GM12878 (cell line): ENCODE measurements around a stretch of chr4.

- RAMPAGE, long total RNA: no peak
- RRBS, 2 experiments: 0 to under 1% methylated on average over 4 of the region's 9 CpGs
CAGE:
- cytosol, long polyA minus RNA: no peak
- cytosol, long polyA plus RNA: no peak
- long polyA plus RNA: no peak
- nucleolus, long total RNA: no peak
- nucleus, long polyA plus RNA: no peak
- nucleus, long total RNA: no peak
These were observed 162 bp downstream of the TBC1D9 start for GRCh38 chr4:140756186-140756259.

DNA sequence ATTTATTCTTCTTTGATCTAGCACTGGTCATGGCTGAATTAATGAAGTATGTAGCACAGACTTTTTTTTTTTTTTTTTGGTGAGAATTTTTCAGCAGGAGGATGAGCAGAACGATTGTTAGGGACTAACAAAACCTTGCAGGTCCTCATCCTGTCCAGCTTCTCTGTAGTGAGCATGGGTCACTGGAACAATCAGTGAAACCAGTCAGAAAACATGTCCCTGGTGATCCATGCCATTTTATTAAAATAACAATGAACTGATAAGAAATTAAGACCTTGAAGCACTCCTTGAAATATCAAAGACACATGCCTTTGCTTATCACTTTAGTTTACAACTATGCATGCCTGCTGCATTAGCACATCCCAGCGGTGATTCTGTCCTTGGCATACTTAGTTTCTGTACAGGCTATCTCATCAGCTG is 150.8 kb downstream of the RNF150 start:
- RAMPAGE, long total RNA: no peak
- RRBS, 2 experiments: no CpG with 5 or more reads among the region's 2 CpGs
CAGE:
- cytosol, long polyA minus RNA: no peak
- cytosol, long polyA plus RNA: no peak
- long polyA plus RNA: no peak
- nucleolus, long total RNA: no peak
- nucleus, long polyA plus RNA: no peak
- nucleus, long total RNA: no peak

- RAMPAGE, long total RNA: no peak
- RRBS, 2 experiments: no CpG with 5 or more reads among the region's 4 CpGs
CAGE:
- cytosol, long polyA minus RNA: no peak
- cytosol, long polyA plus RNA: no peak
- long polyA plus RNA: no peak
- nucleolus, long total RNA: no peak
- nucleus, long polyA plus RNA: no peak
- nucleus, long total RNA: no peak
These were observed 130.7 kb downstream of the RNF150 start for GRCh38 chr4:141002530-141003101.

DNA sequence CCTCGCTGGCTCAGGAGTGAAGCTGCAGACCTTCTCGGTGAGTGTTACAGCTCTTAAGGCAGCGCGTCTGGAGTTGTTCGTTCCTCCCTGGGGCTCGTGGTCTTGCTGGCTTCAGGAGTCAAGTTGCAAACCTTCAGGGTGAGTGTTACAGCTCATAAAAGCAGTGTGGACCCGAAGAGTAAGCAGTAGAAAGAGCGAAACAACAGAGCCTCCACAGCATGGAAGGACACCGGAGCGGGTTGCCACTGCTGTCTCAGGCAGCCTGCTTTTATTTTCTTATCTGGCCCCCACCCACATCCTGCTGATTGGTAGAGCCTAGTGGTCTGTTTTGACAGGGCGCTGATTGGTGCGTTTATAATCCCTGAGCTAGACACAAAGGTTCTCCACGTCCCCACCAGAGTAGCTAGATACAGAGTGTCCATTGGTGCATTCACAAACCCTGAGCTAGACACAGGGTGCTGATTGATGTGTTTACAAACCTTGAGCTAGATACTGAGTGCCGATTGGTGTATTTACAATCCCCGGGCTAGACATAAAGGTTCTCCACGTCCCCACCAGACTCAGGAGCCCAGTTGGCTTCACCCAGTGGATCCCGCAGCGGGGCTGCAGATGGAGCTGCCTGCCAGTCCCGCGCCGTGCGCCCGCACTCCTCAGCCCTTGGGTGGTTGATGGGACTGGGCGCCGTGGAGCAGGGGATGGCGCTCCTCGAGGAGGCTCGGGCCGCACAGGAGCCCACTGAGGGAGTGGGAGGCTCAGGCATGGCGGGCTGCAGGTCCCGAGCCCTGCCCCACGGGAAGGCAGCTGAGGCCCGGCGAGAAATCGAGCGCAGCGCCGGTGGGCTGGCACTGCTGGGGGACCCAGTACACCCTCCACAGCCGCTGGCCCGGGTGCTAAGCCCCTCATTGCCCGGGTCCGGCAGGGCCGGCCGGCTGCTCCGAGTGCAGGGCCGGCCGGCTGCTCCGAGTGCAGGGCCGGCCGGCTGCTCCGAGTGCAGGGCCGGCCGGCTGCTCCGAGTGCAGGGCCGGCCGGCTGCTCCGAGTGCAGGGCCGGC is 112.0 kb downstream of the ZNF330 start:
- RAMPAGE, long total RNA: no peak
- RRBS, 2 experiments: no CpG with 5 or more reads among the region's 58 CpGs
CAGE:
- cytosol, long polyA minus RNA: no peak
- cytosol, long polyA plus RNA: no peak
- long polyA plus RNA: no peak
- nucleolus, long total RNA: no peak
- nucleus, long polyA plus RNA: no peak
- nucleus, long total RNA: no peak

DNA sequence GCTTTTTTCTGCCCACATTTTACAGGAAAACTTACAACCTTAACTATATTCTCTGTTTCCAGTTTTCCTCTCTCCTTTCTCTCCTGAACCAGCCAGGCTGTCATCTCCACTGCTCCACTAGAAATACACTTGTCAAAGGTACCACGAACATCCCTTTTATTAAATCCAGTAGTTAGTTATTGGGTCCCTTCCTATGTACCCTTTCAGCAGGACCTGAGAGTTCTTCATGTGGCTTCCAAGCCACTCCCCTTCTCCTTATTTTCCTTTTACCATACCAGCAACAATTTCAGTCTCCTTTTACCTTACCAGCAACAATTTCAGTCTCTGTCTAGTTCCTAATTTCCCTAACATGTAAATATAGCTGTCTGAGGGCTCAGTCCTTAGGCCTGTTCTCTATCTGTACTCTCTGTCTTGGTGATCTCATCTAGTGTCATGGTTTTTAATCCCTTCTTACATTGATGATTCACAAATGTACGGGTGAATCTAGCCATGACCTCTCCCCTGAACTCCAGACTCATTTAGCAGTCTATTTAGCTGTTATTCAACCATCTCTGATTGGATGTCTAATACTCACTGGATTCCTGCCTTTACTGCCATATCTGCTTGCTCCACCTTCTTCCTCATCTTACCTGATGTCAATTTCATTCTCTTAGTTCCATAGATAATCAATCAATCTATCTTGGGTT is 7.1 kb downstream of the IL15 start:
- RAMPAGE, long total RNA: no peak
- RRBS, 2 experiments: no CpG with 5 or more reads among the region's 2 CpGs
CAGE:
- cytosol, long polyA minus RNA: no peak
- cytosol, long polyA plus RNA: no peak
- long polyA plus RNA: no peak
- nucleolus, long total RNA: no peak
- nucleus, long polyA plus RNA: no peak
- nucleus, long total RNA: no peak

- RAMPAGE, long total RNA: no peak
- RRBS, 2 experiments: 2 to 3% methylated on average over 5 to 10 of the region's 47 CpGs
CAGE:
- cytosol, long polyA minus RNA: no peak
- cytosol, long polyA plus RNA: no peak
- long polyA plus RNA: no peak
- nucleolus, long total RNA: no peak
- nucleus, long polyA plus RNA: no peak
- nucleus, long total RNA: no peak
These were observed 809 bp downstream of the USP38 start for GRCh38 chr4:143185290-143186161.

- RAMPAGE, long total RNA: no peak
- RRBS, 2 experiments: no CpG with 5 or more reads among the region's 6 CpGs
CAGE:
- cytosol, long polyA minus RNA: no peak
- cytosol, long polyA plus RNA: no peak
- long polyA plus RNA: no peak
- nucleolus, long total RNA: no peak
- nucleus, long polyA plus RNA: no peak
- nucleus, long total RNA: no peak
These were observed 1.9 kb downstream of the USP38 start for GRCh38 chr4:143186675-143187034.

GRCh38 chr4:143349912-143350703 is 13.4 kb downstream of the GAB1 start:
- RAMPAGE, long total RNA: no peak
- RRBS, 2 experiments: no CpG with 5 or more reads among the region's 34 CpGs
CAGE:
- cytosol, long polyA minus RNA: no peak
- cytosol, long polyA plus RNA: no peak
- long polyA plus RNA: no peak
- nucleolus, long total RNA: no peak
- nucleus, long polyA plus RNA: no peak
- nucleus, long total RNA: no peak

- RAMPAGE, long total RNA: no peak
- RRBS, 2 experiments: no CpG with 5 or more reads among the region's 1 CpG
CAGE:
- cytosol, long polyA minus RNA: no peak
- cytosol, long polyA plus RNA: no peak
- long polyA plus RNA: no peak
- nucleolus, long total RNA: no peak
- nucleus, long polyA plus RNA: no peak
- nucleus, long total RNA: no peak
These were observed 26.4 kb downstream of the GAB1 start for GRCh38 chr4:143363090-143363405.

DNA sequence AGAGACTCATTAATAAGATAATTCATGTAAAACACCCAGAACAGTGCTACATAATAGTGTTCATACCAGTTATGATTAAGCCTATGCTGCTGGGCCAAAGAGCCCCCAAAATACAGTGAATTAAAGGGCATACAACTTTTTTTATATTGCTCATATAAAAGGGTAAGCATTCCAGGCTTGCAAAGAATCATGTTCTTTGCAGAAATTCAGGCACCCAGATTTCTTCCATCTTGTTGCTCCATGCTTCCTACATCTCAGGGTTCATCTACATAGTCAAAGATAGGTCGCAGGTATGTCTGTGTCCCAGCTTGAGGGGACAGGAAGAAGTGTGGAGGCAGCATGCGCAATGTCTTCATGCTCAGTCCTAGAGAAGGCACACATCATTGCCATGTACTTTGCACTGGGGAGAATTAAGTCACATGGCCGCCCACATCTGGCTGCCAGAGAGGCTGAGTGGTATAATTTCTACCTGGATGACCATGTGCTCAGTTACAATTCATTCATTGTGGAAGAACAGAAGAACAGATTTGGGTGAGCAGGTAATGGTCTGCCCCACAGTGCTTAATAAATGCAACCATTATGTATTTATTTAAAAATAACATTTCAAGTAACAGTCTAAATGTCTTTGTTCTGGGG is 54.0 kb downstream of the GAB1 start:
- RAMPAGE, long total RNA: no peak
- RRBS, 2 experiments: no CpG with 5 or more reads among the region's 3 CpGs
CAGE:
- cytosol, long polyA minus RNA: no peak
- cytosol, long polyA plus RNA: no peak
- long polyA plus RNA: no peak
- nucleolus, long total RNA: no peak
- nucleus, long polyA plus RNA: no peak
- nucleus, long total RNA: no peak

DNA sequence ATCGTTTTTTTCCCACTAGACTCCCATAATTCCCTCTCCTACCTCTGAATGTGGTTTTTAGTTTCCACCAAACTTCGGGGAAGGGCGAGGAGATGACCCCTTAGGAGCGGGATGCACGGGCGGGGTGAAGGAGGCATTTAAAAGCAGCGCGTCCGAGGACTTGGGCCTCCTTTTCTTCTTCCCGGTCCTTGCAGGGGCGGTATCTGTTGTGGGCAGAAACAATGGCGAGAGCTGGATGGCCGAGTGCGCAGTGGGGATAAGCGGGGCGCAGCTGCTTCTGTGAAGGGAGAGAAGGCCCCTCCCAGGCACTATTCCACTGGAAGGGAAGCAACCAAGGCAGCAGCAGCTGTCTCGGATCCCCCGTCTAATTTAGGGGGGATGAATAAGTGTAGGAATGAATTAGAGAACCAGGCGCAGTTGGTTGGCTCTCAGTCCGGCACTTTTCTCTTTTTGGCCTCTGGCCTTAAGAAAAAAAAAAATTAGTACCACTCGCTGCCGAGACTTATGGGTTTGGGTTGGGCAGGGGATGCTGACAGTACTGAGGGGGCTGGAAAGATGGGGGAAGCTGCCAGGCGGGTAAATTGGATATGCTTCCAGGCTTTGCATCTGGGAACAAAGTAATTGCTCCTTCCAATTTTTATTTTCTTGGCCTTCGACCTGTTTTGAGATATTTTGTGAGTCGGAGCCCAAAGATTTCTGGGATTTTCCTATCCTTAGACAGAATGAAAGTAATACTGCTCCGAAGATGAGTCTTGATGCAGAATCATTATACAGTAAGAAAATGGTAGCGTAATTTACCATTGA is 1.1 kb downstream of the SMARCA5 start:
- RAMPAGE, long total RNA: no peak
- RRBS, 2 experiments: no CpG with 5 or more reads among the region's 27 CpGs
CAGE:
- cytosol, long polyA minus RNA: no peak
- cytosol, long polyA plus RNA: no peak
- long polyA plus RNA: no peak
- nucleolus, long total RNA: no peak
- nucleus, long polyA plus RNA: no peak
- nucleus, long total RNA: no peak

DNA sequence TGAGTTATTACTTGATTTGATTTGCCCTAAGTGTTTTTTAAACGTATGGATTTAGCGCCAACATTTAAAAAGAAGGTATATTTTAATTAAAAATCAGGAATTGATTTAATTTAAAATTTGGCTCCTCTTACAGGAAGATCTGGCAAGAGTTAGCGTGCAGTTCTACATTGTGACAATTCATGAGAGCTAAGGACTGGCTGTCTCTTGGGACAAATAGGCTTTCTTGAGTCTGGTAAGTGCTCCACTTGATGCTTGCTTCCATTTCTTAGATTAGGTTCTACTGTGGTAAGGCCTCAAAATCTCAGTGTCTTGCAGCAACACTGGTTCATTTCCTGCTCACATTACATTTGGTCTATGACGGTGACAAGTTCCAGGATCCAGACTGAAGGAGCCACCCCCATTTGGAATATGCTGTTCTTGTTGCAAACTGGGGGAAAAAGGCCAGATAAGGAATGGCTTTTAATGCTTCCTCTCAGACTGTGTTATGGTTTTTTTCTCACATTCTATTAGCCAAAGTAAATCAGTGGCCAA is 7.1 kb upstream of the GYPE start:
- RAMPAGE, long total RNA: no peak
- RRBS, 2 experiments: no CpG with 5 or more reads among the region's 4 CpGs
CAGE:
- cytosol, long polyA minus RNA: no peak
- cytosol, long polyA plus RNA: no peak
- long polyA plus RNA: no peak
- nucleolus, long total RNA: no peak
- nucleus, long polyA plus RNA: no peak
- nucleus, long total RNA: no peak

- RAMPAGE, long total RNA: no peak
- RRBS, 2 experiments: no CpG with 5 or more reads among the region's 7 CpGs
CAGE:
- cytosol, long polyA minus RNA: no peak
- cytosol, long polyA plus RNA: no peak
- long polyA plus RNA: no peak
- nucleolus, long total RNA: no peak
- nucleus, long polyA plus RNA: no peak
- nucleus, long total RNA: no peak
These were observed 1.9 kb downstream of the HHIP start for GRCh38 chr4:144647596-144648551.

GRCh38 chr4:144699471-144699996 is 53.6 kb downstream of the HHIP start:
- RAMPAGE, long total RNA: no peak
- RRBS, 2 experiments: no CpG with 5 or more reads among the region's 2 CpGs
CAGE:
- cytosol, long polyA minus RNA: no peak
- cytosol, long polyA plus RNA: no peak
- long polyA plus RNA: no peak
- nucleolus, long total RNA: no peak
- nucleus, long polyA plus RNA: no peak
- nucleus, long total RNA: no peak

DNA sequence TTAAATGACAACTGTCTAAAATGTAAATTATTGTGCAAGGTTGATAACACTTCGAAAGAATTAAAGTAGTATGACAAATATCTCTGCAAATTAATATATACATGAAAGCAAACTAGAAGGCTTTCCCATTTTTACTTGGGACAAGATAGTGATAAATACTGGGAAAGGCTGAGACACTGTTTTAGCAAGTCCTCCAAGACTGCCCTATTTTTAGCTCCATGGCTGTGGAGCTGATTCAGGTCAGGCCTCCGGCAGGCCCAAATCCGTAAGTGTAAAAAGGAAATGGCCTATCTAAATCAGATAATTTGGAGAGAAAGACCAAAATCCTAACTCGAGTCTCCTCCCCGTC is 3.0 kb downstream of the OTUD4 start:
- RAMPAGE, long total RNA: no peak
- RRBS, 2 experiments: no CpG with 5 or more reads among the region's 5 CpGs
CAGE:
- cytosol, long polyA minus RNA: no peak
- cytosol, long polyA plus RNA: no peak
- long polyA plus RNA: no peak
- nucleolus, long total RNA: no peak
- nucleus, long polyA plus RNA: no peak
- nucleus, long total RNA: no peak

- RAMPAGE, long total RNA: no peak
- RRBS, 2 experiments: no CpG with 5 or more reads among the region's 12 CpGs
CAGE:
- cytosol, long polyA minus RNA: start-site peak on the minus strand at chr4:145178478-145178484, 16 reads
- cytosol, long polyA plus RNA: no peak
- long polyA plus RNA: no peak
- nucleolus, long total RNA: no peak
- nucleus, long polyA plus RNA: no peak
- nucleus, long total RNA: no peak
These were observed 2.1 kb downstream of the OTUD4 start for GRCh38 chr4:145178230-145178715.

GRCh38 chr4:145182928-145183371 is 2.6 kb upstream of the OTUD4 start:
- RAMPAGE, long total RNA: no peak
- RRBS, 2 experiments: no CpG with 5 or more reads among the region's 3 CpGs
CAGE:
- cytosol, long polyA minus RNA: no peak
- cytosol, long polyA plus RNA: no peak
- long polyA plus RNA: no peak
- nucleolus, long total RNA: no peak
- nucleus, long polyA plus RNA: no peak
- nucleus, long total RNA: no peak

- RAMPAGE, long total RNA: no peak
- RRBS, 2 experiments: no CpG with 5 or more reads among the region's 4 CpGs
CAGE:
- cytosol, long polyA minus RNA: no peak
- cytosol, long polyA plus RNA: no peak
- long polyA plus RNA: no peak
- nucleolus, long total RNA: start-site peak on the plus strand at chr4:145489214-145489246, 6 reads; start-site peak on the plus strand at chr4:145489550-145489581, 7 reads
- nucleus, long polyA plus RNA: no peak
- nucleus, long total RNA: no peak
These were observed 7.7 kb downstream of the SMAD1 start for GRCh38 chr4:145488925-145490214.

- RAMPAGE, long total RNA: no peak
- RRBS, 2 experiments: no CpG with 5 or more reads among the region's 4 CpGs
CAGE:
- cytosol, long polyA minus RNA: no peak
- cytosol, long polyA plus RNA: no peak
- long polyA plus RNA: no peak
- nucleolus, long total RNA: no peak
- nucleus, long polyA plus RNA: no peak
- nucleus, long total RNA: no peak
These were observed 51.3 kb downstream of the SMAD1 start for GRCh38 chr4:145532947-145533402.

- RAMPAGE, long total RNA: no peak
- RRBS, 2 experiments: no CpG with 5 or more reads among the region's 7 CpGs
CAGE:
- cytosol, long polyA minus RNA: no peak
- cytosol, long polyA plus RNA: no peak
- long polyA plus RNA: no peak
- nucleolus, long total RNA: no peak
- nucleus, long polyA plus RNA: no peak
- nucleus, long total RNA: no peak
These were observed 64.9 kb downstream of the SMAD1 start for GRCh38 chr4:145546475-145546957.